Aortic smooth muscle cell (primary cell): Measurements from ENCODE around the genes PDE9A, WDR4, PKNOX1 and PDXK.

DNA sequence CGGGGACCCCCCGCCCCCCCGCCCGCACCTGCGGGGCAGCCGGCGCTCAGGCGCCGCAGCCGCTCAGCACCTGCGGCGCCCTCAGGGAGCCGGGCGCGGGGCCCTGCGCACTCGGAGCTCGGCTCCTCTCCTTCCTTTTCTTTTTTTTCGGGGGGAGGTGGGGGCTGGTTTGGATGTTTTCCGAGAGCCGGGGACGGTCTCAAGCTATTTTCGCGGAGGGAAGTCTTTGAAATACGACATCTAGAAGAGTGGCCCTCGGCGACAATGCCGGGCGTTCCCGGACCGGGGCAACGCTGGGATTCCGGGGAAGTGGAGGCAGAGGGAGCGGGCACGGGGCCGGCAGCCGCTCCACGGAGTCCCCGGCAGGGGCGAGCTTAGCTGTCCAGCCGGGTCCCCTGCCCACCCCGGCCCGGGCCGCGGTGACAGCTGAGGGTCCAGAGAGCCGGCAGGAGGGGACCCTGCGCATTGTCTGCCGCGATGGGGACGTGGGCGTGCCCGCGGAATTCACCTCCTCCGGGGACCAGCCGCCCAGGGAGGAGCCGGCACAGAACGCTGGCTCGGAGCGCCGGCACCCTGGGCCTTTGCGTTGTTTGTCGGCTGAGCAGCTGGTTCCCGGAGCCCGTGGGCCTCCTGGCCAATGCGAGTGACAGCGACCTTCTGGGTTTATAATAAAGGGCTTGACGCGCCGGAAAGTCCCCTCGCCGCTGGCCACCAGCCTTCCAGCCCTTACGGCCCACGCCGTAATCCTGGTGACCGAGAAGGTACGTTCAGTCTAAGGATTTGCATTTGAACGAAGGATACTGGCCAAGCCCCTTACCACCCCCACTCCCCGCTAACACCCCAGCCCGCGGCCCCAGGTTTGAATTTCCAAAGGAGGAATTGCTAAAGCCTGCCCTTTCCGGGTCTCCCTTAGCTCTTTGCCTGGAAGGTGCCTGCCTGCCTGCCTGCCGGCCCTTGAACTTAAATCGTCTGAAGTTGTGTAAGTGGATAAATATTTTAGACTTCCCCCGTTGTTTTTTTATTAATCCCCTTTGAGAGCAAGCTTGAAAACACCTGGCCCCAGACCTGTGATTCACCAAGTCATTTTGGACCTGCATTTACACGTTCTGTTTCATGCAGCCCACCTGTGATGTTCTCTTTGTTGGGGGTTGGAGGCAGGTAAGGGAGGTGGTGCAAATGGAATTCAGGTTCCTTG is 702 bp downstream of the SLC37A1 start:
- RRBS = 2% methylated on average over 47 of the region's 85 CpGs

DNA sequence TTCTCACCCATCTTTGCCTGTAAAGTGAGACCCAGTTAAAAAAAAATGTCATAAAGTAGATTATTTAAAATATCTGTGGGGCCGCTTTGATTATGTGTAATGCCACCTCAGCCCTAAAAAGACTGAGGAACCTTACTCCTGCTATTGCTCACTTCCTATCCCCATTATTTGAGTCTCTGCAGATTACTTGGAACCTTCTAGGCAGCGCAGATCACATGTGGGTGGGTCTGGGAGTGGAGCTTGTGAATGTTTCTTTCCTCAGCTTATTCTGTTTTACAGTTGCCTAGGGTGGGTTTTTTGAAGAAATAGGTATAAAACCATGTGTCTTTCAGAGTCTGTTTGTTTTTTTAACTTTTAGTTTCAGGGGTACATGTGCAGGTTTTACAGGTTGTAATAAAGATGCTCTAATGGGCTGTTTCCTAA is 1.7 kb downstream of the SLC37A1 start:
- RRBS = no CpG with 5 or more reads among the region's 2 CpGs

GRCh38 chr21:42553983-42554674 is 40.5 kb downstream of the SLC37A1 start:
- RRBS = no CpG with 5 or more reads among the region's 14 CpGs

- RRBS = 39% methylated on average over 3 of the region's 16 CpGs
Observed at GRCh38 chr21:42580358-42580907, 66.8 kb downstream of the SLC37A1 start.

DNA sequence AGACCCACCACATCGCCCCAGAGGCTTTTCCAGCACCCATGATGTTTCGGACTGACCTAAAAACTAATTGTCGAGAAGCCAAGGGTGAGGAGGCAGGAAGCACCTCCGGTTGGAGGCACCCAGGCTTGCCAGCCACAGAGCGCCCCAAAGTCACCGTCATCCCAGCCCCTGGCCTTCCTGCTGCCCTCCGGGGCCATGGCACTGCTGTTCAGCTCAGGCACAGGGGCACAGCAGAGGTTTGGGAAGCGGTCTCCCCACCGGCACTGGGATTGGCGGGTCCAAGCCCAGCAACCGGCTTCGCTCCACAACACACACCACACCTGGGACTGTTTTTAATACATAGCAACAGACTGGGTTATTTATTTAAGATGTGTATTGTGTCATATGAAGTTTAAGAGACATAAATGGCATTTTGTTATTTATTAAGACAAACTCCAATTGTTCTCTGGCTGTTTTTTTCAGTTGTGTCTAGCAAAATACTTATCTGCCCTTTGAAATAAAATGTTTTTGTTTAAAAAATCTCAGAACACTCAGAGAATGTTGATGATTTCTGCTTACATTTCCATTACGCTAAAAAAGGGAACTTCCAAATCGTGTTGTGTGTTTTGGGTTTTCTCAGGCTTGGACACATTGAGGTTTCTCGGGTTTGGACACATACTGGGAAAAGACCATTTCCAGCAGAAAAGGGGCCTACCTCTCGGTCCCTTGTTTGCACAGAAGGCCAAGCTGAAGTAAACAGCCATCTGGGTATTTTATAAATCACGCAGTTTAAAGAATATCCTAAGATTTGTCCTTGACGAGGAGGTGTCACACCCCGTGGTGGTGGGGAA is 67.5 kb downstream of the SLC37A1 start:
- RRBS = 56% methylated on average over 6 of the region's 19 CpGs

DNA sequence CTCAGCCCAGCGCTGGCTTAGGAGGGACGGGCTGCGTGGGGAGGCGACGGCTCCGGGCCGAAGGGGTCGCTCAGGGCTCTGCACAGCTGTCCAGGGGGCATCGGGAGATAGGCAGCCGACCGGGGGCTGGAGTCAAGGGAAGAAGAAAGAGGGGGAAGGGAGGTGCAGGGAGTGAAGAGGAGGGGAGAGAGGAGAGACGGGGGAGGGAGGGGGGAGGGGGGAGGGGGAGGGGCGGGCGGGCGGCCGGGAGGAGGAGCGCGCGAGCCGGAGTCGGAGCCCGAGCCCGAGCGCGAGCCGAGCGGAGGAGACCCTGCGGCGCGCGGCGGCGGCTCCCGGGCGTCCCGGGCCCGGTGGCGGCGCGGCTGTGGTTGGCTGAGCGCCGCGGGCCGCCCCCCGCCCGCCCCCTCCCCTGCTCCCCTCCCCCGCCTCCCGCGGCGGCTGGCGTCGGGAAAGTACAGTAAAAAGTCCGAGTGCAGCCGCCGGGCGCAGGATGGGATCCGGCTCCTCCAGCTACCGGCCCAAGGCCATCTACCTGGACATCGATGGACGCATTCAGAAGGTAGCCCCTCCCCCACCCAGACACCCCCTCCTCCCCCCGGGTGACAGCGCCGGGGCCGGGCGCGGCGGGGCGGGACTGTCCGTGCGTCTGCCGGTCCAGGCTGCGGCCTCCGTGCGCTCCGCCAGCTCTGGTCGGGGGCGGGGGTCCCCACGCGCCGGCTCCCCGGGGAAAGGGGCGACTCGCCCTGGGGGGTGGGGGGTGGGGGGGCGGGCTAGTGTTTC is at the start of gene PDE9A:
Gene PDE9A, plus strand, starts transcription at position 297 of the 780 bp plus-strand sequence.
- RRBS = 3% methylated on average over 46 of the region's 84 CpGs

DNA sequence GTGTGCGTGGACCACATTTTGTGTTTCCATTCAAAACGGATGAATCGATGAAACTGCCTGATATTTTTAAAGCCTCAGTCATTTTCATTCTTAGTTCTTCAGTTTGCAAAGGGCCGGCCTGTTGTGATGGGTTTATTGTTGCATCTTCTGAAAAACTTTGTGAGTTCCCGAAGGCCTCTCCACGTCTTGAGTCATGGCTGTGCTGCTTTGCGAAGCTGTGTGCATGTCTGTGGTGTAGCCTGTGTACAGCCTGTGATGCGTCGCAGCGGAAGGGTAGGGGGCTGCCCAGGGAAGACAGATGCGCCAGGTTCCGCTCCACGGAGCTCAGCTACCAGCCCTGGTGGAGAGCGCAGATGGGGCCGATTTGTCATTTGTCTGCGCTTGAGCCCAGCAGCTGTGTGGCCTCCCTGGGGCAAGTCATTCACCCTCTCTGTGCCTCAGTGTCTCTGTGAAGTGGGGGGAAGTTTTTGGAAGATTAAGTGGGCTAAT is 8.2 kb downstream of the PDE9A start:
- RRBS = no CpG with 5 or more reads among the region's 16 CpGs

GRCh38 chr21:42724134-42724894 is 70.9 kb downstream of the PDE9A start:
- RRBS = no CpG with 5 or more reads among the region's 14 CpGs

- RRBS = no CpG with 5 or more reads among the region's 26 CpGs
Observed at GRCh38 chr21:42833970-42834927, 45.1 kb downstream of the WDR4 start.

DNA sequence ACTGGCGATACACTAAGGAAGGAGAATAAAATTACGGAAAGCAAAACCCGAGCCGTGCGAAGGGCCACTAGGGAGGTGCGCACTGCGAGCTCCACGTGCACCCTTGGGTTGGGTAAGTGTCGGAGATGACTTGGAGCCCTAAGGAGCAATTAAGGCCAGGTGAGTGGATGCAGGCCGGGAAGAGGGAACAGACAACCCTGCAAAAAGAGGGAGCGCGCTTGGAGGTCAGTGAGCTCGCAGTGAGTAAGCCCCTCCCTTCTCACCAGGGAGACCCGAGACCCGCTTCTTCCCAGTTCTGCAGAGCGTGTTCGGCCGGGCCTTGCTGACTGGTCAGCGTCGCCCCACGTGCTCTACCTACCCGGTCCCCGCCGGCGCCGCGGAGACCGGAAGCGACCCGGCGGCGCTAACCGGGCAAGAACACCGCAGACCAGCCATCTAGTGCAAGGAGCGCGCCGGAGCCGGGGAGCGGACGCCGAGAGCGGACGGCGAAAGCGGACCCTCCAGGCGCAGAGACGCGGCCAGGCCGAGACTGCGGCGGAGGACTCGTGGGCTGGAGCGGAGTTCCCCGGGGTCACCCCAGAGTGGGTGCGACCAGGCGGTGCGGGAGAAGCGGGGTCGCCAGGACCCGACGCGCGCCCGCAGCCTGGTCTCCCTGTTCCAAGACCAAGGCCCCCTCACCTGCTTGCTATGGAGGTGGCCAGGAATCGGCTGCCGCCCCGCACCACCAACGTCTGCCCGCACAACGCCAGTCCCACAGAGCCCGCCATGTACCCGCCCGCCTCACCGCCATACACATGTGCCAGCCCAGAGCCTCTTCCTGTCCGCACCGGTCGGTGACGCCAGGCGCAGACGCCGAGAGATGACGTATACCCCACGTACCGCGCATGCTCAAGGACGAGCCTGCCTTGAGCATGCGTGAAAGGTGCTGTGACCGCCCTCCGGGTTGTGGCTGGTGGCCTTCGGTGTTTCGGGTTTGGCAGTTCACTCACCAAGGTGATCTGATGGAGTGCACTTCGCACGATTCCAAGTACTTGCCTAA is at the start of gene WDR4:
Gene WDR4, minus strand, starts transcription at position 811 of the 1,039 bp plus-strand sequence.
- RRBS = 1% methylated on average over 32 of the region's 93 CpGs

DNA sequence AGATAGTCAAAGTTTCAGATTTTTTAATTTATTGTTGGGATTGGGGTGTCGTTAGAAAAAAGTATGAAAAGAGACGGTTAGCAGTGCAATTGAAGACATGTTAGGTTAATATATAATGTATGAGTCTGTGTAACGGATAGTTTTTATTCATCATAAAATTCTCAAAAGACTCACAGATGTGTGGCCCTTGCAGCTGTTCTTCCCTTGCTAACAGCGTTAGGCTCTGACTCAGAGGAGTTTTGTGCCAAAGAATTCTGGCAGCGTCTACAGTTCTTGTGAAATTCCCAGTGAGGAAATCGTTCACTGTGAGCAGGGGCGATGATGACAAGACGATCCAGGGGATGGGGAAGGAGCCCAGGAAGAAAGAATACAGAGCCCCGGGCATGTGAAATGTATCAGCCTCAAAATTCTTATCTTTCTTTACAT is 14.6 kb upstream of the ERVH48-1 start:
- RRBS = no CpG with 5 or more reads among the region's 9 CpGs

- RRBS = 1% methylated on average over 42 of the region's 105 CpGs
Observed at GRCh38 chr21:42974058-42974859, at the start of gene PKNOX1. TSS of gene PKNOX1 (plus strand) at chr21:42974562.

DNA sequence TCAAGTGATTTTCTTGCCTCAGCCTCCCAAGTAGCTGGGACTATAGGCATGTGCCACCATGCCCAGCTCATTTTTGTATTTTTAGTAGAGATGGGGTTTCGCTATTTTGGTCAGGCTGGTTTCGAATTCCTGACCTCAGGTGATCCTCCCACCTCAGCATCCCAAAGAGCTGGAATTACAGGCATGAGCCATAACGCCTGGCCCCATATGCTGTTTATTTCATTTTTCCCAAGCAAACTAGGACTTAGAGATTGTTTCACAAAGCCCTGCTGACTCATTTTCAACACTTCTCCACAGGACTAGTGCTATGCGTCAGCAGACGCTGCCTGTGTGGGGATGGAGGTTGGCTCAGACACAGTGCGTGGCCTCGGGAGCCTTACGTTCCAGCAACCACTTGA is 22.6 kb downstream of the PKNOX1 start:
- RRBS = no CpG with 5 or more reads among the region's 8 CpGs

DNA sequence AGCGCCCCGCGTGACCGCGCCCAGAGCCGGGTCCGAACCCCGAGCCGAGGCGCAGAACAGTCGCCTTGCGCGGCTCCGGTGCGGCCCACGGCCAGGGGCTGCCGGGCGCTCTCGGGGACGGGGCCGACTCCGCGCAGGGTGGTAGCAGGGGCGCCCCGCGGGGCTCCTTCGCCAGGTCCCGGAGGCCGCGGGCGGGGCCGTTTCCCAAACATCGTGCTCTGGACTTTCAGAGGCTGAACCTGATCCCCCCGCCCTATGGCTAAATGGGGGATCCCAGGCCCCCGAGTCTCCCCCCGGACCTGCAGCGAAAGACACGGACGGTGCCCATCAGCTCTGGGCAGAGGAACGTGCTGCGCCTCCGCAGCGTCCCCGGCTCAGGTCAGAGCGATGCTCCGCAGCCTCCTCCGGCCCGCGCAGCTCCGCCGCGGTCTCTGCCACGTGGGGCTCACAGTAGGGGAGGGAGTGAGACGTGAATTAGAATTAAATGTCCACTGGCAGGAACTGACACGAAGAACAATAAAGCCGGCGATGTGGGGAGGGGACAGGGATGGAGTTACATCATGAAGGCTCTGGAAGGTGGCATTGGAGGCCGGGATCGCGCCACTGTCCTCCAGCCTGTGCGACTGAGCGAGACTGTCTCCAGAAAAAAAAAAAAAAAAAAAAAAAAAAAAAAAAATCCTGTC is 947 bp upstream of the CBS start:
- RRBS = 4% methylated on average over 48 of the region's 62 CpGs

- RRBS = no CpG with 5 or more reads among the region's 11 CpGs
Observed at GRCh38 chr21:43196549-43197475, 28.0 kb downstream of the CRYAA start.

DNA sequence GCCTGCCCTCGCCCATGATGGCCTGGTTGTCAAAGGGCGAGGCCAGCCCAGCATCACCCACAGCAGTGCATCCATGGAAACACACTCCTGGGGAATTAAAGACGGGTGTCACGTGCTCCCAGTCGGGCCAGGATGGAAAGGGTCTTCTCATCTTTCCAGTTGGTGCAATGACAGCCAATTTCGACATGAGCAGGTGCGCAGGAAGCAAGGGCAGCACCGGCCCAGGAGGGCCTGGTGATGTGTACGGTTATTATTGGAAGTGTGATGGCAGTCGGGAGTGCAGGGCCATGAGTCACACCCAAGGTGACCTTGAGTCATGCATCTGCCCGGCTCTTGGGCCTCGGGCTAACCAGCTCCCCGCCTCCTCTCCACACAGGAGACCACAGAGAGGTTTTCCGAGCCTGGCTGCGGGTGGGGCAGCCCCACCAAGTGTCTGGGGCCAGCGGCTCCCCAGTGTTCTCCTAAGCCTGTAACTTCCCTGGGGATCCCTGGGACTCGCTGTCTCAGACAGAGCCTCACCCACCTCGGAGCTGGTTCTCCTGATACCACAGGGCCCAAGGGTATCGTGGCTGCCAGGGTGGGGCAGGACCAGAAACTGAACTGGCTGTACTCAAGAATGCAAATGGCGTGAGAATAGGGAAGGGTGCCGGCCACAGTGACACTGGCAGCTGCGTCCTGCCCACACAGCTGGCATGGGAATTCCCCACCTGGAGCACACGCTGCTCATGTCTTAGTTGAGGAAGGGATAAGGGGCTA is 119.8 kb downstream of the SIK1 start:
- RRBS = 50% methylated on average over 2 of the region's 23 CpGs

DNA sequence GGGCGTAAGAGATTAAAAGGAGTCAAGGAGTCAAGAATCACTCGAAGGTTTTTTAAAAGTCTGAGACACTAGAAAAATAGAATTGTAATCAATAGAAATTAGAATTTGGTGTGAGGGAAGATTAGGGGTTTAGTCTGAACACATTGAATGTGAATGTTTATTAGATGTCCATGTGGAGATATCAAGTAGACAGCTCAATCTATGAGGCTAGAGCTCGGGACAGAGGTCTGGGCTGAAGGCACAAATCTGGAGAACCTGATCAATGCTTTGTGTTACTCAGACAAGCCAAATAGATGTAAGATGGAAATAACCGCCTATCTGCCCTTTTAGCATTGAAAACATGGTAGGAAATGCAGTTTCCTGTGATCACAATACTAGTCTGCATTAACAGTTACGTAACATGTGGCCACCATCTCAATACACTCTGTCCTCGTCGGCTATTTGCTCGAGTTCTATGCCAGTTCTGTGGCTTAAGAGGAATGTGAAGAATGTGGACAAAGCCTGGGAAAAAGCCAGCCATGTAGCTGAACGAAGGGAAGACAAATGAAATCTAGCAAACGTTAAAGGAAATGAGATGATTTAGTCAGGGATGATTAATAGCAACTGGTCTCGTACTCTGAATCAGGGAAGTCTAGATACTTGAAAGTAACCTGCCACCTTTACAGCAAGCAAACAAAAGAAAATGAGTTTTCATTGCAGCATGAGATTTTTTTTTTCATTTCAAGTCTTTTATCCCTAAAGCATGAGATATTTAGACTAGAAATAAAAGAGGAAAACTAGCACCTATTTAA is 21.0 kb downstream of the H2BC12L start:
- RRBS = no CpG with 5 or more reads among the region's 11 CpGs

GRCh38 chr21:43639627-43640209 is 19.6 kb downstream of the HSF2BP start:
- RRBS = no CpG with 5 or more reads among the region's 4 CpGs

DNA sequence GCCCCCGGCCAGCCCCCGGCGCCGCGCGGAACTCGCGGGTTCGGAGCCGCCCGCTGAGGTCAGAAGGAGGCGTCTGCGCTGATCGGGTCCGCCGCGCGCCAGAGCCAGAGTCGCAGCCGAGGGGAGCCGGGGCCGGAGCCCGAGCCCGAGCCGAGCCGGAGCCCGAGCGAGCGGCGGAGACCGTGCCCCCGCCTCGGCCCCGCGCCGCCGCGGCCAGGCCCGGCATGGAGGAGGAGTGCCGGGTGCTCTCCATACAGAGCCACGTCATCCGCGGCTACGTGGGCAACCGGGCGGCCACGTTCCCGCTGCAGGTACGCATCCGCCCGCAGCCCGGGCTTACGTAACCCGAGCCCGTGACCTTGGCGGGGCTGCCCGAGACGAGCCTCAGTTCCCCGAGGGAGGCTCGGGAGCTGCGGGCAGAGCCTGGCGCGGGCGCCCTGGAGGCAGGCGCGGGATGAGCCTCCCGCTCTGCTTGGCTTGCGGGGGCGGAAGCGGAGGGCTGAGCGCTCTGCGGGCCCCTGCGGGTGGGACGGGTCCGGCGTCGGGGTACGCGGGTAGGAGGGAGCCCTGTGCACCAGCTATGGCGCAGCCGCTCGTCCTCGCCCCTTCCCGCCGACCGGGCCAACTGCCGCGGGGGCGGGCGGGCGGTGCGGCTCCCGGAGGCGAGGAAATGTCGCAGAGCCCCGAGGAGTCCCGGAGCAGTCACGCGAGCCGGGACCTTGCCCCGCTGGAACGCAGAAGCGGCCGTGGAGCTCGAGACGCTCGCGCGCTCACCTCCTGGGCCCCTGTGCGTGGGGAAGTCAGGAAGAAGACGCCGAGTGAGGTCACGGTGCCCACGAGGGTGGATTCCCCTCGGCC is at the start of gene PDXK:
Gene PDXK, plus strand, starts transcription at position 59 of the 858 bp plus-strand sequence.
- RRBS = 1% methylated on average over 60 of the region's 115 CpGs

DNA sequence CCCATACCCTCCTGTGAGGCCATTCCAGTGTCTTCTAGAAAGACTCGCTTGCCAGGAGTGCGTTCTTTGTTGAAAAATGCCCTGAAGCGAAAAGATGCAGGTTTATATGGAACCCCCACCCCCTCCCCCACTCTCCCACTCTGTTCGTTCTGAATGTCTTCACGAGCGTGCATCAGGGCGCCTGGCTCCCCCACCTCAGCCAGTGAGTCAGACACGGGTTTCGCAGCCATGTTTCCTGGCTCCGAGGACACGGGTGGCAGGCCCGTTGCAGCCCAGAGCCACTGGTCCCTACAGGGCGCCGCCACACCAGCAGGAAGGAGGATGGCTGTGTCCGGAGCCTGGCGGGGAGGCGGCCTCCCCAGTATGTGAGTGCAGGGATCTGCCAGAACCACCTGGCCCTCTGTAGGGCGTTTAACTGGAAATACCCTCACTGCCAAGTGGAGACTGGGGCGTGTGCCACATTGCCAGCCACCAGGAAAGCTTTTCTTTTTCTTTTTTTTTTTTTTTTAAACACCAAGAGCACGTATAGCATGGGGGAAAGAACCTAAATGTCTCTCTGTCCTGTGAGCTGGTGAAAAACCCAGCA is 18.5 kb downstream of the CSTB start:
- RRBS = no CpG with 5 or more reads among the region's 20 CpGs